GM12892 (cell line): ENCODE data around the genes SLC35G3, SLFN12L, CCL23, CCL4L2, GGNBP2, DDX52 and TBC1D3E.

GRCh38 chr17:35194258-35194560 lies at the start of gene SLC35G3:
Gene SLC35G3 (minus strand): TSS chr17:35194393.
- RRBS = no CpG with 5 or more reads among the region's 2 CpGs

- RRBS = no CpG with 5 or more reads among the region's 5 CpGs
Observed at GRCh38 chr17:35213342-35213956, 19.3 kb upstream of the SLC35G3 start.

DNA sequence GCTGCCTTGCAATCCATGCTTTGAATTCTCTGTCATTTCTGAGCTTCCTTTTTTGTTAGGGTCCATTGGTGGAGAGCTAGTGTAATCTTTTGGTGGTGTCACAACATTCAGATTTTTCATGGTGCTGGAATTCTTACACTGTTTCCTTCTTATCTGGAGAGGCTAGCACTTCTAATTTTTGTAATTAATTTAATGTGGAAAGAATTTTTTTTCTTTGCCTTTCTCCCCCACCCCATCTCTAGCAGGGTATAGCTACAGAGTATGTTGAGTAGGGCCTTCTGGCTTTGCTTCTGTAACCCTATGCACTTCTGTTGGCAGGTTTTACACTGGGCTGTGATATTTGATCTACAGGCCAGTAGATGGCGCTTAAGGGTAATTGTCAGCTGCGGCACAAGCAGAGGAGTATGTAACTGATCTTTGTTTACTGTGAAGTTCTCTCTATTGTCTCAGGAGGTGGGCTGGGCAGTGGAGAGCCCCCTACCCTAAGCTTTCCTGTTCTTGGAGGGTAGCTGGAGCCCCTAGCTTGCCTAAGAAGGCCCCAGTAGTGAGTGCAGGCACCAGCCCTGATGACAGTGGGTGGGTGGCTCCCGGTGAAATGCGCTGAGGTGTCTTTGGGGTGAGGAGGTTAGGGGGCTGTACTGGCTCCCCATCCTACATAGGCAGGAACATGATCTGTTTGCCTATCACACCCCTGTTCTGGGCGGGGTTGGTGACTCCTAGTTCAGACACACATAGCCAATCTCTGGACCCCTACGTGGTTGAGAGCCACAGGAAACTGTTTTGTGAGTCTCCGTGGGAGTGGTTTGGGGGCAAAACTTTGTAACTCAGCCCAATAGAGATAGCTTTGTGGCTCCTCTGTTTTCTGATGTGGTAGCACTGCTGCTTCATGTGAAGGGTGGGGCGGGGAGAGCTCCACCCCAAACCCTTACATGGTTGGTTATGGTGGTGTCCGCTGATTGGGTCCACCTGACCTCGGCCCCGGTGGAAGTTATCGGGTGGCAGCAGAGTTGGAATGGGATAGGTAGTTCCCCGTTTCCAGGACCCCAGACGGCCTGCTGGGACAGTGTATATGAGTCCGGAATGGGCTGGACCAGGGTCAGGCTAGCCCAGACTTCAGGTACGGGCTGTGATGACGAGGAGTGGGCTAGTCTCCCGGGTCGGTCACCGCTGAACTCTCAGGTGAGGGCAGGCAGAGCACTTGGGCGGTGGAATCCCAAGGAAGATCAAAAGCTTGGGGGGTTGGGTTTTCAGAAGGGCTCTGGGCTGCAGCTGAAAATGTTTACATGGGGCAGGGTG lies 60.4 kb downstream of the SLFN11 start:
- RRBS = 5% methylated on average over 4 of the region's 21 CpGs

- RRBS = no CpG with 5 or more reads among the region's 2 CpGs
Observed at GRCh38 chr17:35537525-35537936, at the start of gene SLFN12L. Gene SLFN12L (minus strand): TSS chr17:35537678.

DNA sequence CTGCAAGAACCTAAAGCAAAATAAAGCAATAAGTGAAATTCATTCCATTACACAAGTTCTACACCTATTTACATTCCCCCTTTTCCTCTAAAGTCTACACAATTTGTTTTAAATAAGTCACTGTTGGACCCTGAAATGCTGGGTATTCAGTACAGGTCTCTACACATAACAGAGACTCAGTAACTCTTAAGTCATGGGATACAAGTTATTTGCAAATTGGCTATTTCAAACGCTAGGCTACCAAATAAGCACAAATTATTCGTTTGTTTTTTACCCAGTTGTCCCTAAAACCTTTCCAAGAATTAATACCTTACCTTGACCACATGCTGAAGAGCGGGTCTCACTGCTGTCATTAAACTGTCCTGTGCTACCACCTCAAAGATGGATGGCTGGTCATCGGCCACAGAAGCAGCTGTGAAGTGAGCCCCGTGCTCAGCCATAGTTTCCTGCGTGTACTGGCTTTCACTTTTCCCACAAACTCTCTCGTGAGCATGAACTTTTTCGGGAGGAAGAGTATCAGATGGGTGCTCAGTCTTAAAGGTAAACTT lies 715 bp downstream of the PEX12 start:
- RRBS = no CpG with 5 or more reads among the region's 8 CpGs

GRCh38 chr17:35596020-35596335 lies 8.9 kb downstream of the AP2B1 start:
- RRBS = no CpG with 5 or more reads among the region's 3 CpGs

GRCh38 chr17:35889182-35889707 lies 9.1 kb upstream of the CCL5 start:
- RRBS = no CpG with 5 or more reads among the region's 4 CpGs

DNA sequence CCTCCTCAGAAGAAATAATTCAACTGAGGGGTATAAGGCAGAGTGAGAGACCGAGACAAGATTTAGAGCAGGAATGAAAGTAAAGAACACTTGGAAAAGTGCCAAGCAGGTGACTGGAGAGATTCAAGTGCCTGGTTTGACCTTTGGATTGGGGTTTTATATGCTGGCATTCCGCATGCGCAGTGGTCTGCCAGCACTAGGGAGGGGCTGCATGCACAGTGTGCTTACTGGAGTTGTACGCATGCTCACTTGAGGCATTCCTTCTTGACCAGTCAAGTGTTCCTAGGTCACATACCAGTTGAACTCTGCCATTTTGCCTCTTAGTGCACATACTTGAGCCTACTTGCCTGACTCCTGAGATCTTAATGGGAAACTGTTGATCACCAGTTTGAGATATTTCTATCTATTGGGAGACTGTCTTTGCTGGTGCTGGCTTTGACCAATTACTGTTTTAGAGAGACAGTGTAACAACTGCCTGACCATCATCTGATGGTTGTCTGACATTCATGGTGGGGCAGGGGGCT lies 692 bp upstream of the CCL15 start:
- RRBS = no CpG with 5 or more reads among the region's 4 CpGs

- RRBS = no CpG with 5 or more reads among the region's 7 CpGs
Observed at GRCh38 chr17:36017697-36018337, at the start of gene CCL23. Gene CCL23 (minus strand): TSS chr17:36017972.

DNA sequence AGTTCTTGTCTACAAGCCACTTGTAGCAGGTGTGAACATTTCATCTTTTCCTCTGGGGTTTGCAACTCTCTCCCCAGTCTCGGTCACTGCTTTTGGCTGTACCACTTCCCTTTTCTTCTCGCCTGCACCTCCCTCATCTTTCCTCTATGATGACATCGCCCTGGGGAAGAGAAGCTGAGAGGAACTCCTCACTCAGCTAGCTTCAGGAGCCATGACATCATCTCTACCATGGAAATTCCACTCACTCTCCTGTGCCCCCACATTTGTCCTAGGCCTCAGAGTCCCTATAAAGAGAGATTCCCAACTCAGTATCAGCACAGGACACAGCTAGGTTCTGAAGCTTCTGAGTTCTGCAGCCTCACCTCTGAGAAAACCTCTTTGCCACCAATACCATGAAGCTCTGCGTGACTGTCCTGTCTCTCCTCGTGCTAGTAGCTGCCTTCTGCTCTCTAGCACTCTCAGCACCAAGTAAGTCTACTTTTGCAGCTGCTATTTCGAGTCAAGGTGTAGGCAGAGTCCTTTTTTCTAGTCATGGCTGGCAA lies at the start of gene CCL4L2:
TSS of gene CCL4L2 (plus strand) at position 314 of the 542 bp plus-strand sequence.
- RRBS = no CpG with 5 or more reads among the region's 6 CpGs

DNA sequence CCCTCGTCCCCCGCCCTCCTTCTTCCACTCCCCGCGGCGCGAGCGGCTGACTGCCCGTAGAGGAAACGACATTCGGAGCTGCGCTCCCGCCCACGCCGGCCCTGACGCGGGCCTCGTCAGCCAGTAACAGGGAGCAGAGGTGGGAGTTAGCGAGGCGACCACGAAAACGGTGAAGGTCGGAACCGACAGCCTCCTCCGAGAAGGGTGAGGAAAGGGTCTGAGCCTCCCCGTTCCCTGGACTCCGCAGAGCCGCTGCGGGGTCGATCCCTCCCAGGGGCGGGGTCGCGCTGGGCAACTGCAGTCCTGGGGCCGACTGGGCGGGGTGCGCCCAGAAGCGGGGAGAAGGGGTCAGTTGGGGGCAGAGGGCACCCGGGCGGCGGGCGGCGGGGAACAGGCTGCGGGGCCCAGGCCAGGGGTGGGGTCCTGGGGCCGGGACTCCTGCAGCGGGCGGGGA lies at the start of gene GGNBP2:
TSS of gene GGNBP2 (plus strand) at position 26 of the 454 bp plus-strand sequence.
- RRBS = no CpG with 5 or more reads among the region's 45 CpGs

GRCh38 chr17:36595481-36596041 lies 3.9 kb downstream of the DHRS11 start:
- RRBS = no CpG with 5 or more reads among the region's 6 CpGs

DNA sequence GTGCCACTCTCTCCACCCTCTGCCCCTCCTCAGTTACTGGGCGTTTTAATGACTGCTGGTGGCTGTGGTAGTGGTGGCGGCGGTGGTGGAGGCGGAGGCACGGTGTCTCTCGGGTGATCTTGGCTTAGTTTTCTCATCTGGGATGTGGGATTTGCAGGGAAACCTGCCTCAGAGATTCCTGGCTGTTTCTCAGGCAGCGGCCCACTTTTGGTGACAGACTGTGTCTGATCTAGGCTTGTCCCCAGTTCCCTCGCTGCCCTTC lies 41.1 kb downstream of the MRM1 start:
- RRBS = no CpG with 5 or more reads among the region's 8 CpGs

GRCh38 chr17:36721987-36723194 lies 121.0 kb downstream of the MRM1 start:
- RRBS = no CpG with 5 or more reads among the region's 58 CpGs

GRCh38 chr17:36927977-36928585 lies 9.2 kb upstream of the LHX1 start:
- RRBS = no CpG with 5 or more reads among the region's 17 CpGs

DNA sequence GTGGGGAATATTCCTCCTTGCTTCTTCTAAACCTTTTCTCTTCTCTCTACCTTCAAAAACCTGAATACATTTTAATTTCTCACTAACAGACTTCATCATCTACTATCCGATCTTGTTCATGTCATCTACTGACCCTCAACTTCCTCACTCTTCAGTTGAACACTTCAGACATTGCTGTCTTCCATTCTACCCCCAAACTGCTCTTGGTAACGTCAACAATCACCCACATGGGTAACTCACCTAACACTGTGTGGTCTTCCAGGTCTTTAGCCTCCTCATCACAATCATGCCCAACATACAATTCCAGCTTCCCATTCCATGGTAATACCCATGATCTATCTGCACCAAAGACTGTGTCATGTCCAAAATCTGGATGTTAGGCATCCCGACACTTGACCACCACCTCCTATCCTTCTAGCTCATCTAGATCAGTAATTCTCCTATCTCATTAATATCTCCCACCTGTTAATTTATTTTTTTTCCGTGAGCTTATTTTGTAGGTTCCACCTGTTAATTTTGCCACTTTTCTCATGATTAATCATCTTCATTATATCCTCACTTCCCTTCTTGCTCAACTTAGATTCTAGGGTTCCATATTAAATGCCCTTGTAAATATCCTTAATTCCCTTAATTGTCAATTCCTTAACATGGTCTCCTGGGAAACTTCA lies 21.6 kb downstream of the SYNRG start:
- RRBS = no CpG with 5 or more reads among the region's 4 CpGs

DNA sequence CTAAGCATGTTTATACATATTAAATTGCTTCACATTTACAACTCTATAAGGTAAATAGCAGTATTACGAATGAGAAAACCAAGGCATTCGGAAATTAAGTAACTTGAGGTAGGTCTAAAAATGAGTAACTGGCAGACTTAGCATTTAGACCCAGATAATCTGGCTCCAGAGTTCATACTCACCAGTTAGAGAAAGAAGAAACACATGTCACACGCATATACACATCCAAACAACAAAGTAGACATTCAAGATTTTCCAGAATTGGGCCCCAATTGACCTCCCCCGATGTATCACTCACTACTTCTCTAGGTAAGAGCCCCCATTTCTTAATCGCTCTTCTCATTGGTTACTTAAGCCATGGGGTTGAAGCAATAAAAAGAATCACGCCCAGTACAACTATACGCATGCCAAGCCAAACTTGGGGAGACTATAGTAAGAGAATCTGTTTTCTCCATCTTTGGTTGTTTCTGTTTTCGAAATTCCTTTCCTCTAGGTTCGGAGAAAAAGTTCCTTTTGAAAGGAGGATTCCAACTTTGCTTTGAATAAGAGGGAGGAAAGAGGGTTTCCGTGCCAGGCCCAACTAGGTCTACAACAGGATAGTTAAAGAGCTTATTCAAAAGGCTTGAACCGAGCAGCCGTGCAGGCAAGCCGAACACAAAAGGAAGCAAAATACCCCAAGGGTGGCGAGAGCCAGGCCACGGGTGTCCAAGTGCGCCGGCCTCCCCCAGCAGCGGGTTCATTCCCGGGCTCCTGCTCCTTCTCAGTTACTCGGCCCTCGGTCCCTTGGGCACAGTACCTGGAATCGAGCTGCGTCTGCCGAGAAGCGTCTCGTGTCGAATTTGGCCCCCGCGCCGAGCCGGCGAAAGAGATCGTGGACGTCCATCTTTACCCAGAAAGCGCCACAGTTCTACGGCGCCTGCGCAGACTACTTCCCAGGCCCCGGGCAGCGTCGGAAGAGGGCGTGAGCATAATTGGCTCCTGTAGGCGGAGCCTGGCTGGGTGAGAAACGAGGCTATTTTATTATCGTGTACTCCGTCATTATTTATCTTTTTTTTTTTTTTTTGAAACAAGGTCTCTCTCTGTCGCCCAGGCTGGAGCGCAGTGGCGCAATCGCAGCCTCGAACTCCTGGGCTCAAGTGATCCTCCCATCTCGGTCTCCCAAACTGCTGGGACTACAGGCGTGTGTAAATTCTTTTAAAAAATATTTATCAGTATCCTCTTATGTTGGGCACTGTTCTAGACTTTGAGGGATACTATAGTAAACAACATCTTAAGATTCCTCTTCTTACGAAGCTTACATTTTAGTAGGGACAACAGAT lies at the start of gene DDX52:
TSS of gene DDX52 (minus strand) at position 909 of the 1,319 bp plus-strand sequence.
- RRBS = no CpG with 5 or more reads among the region's 54 CpGs

GRCh38 chr17:37714635-37715211 lies 30.1 kb downstream of the HNF1B start:
- RRBS = no CpG with 5 or more reads among the region's 7 CpGs

- RRBS = no CpG with 5 or more reads among the region's 44 CpGs
Observed at GRCh38 chr17:37743394-37743992, 1.4 kb downstream of the HNF1B start.

DNA sequence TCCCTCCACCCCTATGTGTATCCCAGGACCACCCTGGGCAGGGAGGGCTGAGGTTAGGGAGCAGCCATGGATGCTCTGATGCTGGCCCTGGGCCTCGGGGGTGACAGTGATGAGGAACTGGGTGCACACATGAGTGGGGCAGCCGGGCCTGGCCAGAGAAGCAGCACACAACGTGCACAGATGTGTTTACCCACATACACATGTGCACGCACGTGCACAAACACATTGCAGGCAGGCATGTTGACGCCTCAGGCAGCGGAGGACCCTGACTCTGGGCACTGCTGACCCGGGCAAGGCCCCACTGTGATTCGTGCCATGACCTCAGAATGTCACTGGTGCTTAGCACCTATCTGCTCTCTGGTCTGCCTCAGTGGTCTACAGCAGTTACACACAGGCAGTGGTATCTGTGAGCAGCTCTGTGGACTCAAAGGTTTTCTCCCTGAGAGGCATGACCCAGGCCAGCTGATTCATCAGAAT lies at the start of gene TBC1D3E:
TSS of gene TBC1D3E (plus strand) at position 365 of the 477 bp plus-strand sequence.
- RRBS = no CpG with 5 or more reads among the region's 9 CpGs